Endodermal cell (in vitro differentiated cells): ENCODE measurements around the gene FAM72D.

DNA sequence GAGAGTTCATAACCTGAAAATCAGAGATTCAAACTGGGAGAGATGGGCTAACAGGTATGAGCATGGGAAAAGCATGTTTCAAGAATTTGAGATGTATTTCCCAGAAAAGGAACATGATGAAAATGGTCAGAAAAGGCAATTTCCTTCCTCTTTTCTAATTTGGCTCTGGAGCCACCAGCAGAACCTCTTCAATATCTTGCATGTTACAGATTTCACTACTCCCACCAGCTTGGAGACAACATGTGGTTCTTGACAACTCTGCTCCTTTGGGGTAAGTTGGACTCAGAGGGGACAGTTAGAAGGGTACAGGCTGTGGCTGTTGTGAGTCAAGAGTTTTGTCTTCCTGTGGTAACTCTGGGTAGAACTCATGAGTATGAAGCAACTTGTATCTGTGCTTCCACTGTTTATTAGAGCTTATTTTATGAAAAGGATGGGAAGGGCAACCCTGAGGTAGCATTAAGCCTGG is 97.0 kb downstream of the FAM72B start:
- PRO-cap = no peak

DNA sequence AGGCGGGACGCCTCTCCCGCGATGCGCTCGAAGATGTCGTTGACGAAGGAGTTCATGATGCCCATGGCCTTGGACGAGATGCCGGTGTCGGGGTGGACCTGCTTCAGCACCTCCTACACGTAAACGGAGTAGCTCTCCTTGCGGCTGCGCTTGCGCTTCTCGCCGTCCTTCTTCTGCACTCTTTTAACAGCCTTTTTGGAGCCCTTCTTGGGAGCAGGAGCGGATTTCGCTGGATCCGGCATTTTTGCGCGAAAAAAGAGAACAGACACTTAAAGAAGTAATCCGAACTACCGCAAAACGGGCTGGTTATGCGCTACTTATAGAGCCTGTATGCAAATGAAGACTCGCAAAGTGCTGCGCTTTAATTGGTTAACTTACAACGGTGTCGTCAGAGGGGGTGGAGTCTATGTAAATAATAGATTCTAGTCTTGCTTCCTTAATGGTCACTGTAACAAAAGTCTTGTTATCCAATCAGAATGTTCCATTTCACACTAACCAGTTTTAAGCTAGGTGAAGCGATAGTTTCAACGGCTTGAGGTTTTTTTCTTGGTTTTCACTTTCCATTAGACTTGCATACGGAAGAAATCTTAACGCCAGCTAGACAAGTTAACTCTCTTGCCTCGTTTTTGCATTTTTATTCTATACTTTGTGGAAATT is 67.0 kb downstream of the FAM72B start:
- PRO-cap = no peak

GRCh38 chr1:121396393-121397418 is 211.9 kb downstream of the SRGAP2C start:
- PRO-cap = no peak

GRCh38 chr1:143497303-143497986 is 408.3 kb downstream of the H3-7 start:
- PRO-cap = no peak

DNA sequence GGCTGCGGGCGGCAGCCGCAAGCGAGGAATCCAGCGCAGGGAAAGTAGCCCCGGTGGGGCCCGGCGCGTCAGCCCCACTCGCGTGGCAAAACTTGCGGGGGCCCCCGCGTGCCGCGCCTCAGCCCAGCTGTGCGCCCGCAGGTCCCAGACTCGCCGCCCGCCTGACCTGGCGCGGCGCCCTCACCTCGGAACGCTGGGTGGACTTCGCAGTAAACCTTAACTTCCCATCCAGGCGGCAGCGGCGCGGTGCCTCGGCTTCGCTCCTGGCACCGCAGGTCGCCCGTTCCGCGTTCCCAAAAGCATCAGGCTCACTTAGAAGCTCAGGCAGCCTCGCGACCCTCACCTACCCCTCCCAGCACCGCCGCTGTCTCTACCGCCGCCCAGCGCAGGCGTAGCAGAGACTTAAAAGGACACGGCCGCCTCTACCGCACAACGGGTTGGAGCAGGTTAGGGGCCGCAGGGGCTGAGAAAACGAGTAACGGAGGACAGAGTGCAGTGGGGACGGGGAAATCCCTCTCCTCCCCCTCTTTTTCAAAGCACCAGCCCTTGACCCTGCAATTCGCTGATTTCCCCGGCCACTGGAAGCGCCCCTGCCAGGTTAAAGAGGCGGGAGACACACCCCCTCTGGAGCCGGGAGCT is 262.6 kb downstream of the H3-7 start:
- PRO-cap = unidirectional peak, plus-strand start at position 430 of the sequence

DNA sequence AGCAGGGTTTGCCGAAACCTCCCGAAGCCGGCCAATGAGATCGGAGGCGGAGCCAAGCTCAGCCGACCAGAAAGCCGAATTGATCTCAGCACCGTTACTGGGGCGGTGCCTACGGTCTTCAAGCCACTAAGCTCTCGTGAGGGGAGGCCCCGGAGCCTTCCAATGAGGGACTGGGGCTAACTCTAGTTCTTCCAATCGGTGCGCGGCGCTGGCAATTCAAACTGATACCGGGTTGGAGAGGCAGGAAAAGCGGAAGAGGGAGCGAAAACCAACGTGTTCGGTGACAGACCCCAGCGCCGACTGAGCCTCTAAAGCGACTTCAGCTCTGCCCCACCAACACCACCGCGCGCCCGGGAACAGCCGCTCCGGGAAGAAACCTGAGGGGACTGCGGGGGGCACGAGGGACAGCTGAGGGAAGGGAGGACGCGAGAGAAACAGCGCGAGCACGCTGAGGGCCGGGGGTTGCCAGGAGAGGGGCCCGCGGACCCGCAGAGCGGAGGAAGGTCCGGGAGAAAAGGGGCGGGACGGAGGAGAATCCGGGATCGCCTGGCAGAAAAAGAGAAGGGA is at the start of gene FAM72D:
TSS of gene FAM72D (plus strand) at position 214 of the 567 bp plus-strand sequence.
- PRO-cap = no peak

DNA sequence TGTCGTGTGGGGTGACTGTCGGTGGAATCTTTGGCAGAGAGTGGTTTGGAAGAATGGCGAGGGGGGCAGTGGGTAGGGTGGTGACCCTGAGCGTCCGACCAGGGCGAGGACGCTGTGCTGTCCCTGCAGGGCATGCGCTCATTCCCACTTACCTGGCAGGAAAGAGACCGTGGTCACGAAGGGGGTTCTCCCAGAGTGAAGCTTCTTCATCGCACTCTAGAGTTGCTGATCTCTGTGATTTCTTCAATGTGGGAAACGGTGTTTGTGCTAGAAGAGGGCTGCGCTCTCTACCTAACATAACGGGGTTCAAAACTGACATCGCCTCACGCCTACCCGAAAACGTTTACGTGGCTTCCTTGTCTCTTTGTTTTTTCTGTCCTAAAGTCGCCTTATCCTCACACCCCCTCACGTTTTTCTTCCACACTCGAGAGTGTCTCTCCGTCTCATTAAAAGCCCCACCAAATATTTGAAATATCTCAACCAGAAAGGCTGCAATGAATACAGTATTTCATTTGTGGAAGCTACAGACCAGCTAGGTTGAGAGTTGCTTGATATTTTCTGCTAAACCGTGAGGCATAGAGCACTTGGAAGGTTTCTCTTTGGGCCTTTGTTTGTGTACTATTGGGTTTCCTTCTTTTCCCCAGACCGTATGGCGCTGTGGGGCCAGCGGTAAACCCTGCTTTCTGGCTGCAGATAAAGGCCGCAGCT is 72.4 kb downstream of the PPIAL4D start:
- PRO-cap = no peak

DNA sequence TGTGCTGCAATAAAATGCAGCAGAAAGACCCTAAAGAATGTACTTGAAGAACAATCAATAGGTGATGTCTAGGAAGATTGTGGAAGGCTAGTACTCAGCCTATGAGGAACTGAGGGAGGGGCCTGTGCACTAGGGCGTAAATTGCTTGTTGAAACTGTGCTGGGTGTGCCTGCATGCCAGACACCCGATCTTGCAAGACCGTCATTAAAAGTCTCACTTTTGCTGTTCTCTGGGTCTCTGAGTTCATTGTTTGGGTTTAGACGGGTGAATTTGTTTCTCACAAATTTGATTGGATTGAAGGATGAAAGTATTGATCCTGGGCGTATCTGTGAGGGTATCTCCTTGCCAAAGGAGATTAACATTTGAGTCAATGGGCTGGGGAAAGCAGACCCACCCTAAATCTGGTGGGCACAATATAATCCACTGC is 52.7 kb downstream of the PPIAL4D start:
- PRO-cap = no peak

DNA sequence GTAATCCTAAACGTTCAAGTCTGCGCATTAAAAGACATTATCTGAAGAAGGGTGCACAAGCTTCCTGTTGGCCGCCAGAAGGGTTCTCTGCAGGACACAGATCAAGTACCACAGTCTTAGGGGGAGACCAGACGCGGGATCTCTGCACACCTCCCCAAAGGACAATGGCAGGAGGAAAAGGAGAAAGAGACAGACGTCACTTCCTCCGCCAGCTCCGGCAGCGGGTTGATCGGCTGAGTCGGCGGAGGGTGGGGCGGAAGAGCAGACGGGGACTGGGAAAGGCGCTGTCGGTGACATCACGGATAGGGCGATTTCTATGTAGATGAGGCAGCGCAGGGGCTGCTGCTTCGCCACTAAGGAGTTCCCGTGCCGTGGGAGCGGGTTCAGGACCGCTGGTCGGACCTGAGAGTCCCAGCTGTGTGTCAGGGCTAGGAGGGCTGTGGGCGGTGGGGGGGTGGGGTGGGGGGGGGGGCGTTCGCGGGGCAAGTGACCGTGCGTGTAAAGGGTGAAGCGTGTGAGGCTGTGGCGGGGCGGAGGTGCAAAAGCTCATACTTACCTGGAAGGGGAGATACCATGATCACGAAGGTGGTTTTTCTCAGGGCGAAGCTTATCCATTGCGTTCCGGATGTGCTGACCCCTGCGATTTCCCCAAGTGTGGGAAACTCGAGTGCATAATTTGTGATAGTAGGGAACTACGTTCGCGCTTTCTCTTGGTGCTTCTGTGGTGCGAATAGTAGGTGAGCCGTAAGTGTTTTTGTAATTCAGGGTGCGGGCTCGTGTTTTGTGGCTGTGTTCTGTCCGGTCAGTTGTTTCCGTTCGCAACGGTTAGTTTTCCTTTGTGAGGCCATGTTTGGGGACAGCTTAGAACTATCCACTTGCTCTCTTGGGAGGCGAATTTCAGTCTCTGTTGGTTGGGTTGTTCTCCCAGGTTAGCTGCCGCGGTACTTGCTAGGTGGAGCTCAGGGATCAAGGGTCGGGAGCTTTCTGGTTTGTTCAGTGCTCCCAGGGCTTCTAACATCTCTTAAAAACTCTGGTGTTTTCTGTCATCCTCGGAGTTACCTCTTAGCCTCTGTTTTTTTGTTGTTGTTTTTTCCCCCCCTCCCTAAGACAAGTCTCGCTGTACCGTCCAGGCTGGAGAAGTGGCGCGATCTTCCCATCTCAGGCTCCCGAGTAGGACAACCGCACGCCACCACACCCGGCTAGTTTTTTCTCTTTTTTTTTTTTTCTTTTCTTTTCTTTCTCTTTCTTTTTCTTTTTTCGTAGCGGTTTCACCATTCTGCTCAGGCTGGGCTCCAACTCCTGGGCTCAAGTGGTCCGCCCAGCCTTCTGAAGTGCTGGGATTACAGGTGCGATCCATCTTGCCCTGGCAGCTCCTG is 39.1 kb upstream of the PPIAL4D start:
- PRO-cap = bidirectional peak, plus-strand start at position 549 of the sequence, minus-strand start at position 180 of the sequence; bidirectional peak, plus-strand start at position 900 of the sequence, minus-strand start at position 905 of the sequence

GRCh38 chr1:145772700-145773642 is 50.9 kb downstream of the RNF115 start:
- PRO-cap = no peak

GRCh38 chr1:145846053-145846415 is 604 bp downstream of the NUDT17 start:
- PRO-cap = no peak

GRCh38 chr1:145890971-145891616 is 5.4 kb upstream of the ANKRD35 start:
- PRO-cap = no peak

DNA sequence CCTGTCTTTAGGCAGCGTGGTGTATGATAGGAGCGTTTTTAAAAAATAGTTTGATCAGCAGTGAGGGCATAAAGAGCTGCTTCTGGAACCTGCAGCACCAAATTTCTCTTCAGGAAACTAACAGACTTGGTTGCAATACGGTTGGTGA is 429 bp upstream of the RBM8A start:
- PRO-cap = no peak

DNA sequence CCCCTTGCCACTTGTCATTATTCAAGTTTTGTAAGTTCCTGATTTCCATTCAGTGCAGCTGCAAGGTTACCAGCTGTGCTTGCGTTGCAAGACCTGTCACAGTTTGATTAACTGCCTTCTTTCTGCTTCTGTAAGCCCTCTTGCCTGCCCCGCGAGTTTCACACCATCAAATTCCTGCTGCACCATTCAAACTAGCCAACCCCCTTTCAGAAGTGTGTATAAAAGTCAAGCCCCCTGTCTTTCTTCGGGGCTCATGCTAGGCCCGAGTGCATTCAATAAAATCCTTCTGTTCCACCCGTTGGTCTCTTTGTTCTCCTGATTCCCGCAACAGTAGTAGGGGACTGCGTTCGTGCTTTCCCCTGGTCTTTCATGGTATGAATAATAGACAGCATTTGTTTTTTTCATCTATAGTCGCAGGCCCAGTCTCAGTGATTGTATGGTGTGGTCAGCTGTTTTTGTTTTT is 43.3 kb upstream of the PPIAL4H start:
- PRO-cap = no peak

GRCh38 chr1:147072379-147073502 is 99.5 kb downstream of the PRKAB2 start:
- PRO-cap = bidirectional peak, plus-strand start at chr1:147072779, minus-strand start at chr1:147072511; unidirectional peak, plus-strand start at chr1:147072873; bidirectional peak, plus-strand start at chr1:147073206, minus-strand start at chr1:147072899

DNA sequence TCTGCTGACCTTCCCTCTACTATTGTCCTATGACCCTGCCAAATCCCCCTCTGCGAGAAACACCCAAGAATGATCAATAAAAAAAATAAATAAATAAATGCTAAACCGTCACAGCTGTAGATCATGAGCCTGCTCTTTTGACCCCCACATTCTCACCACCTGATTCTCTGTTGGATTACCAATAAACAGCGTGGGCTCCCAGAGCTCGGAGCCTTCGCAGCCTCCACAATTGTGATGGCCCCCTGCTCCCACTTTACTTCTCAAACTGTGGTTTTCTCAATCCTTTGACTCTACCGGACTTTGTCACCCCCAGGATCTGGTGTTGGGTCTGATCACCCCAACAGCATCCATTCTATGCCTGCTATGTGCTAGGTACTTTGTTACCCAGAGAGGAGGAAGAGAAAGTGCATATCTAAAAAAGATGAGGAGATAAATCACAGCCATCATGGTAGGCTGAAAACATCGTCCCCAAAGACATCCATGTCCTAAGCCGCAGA is 8.4 kb upstream of the CHD1L start:
- PRO-cap = no peak

- PRO-cap = no peak
These were observed 25.9 kb upstream of the BCL9 start for GRCh38 chr1:147515312-147515963.

- PRO-cap = no peak
These were observed 27.3 kb downstream of the ACP6 start for GRCh38 chr1:147642944-147643558.

DNA sequence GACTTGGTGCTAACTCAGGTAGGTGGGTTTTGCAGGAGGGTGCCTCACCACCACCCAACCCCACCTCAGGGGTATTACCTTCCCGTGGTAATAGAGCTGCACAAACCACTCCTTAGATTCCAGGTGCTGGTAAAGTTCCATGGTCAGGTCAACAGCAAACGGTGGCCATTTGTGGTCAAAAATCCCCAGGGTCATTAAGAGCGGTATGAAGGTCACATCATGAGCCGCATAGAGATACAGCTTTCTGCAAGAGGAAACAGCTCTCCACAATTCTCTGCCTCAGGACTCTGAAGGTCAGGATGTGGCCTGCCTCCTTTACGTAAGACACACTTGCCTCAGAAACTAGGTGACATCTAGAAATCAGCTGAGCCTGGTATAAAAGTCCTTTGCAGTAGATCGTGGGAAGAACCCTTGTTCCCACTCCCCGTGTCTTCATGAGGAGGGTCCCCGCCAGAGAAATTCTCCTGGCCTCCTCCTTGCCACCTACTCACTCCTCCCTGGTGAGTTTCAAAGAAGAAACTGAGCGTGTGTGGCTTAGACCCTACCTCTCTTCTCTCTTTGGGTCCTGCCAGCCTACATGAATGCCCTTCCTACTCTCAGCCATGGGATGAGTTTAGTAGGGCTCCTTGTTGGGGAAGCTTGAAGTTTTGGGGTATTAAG is 22.0 kb downstream of the ACP6 start:
- PRO-cap = no peak

DNA sequence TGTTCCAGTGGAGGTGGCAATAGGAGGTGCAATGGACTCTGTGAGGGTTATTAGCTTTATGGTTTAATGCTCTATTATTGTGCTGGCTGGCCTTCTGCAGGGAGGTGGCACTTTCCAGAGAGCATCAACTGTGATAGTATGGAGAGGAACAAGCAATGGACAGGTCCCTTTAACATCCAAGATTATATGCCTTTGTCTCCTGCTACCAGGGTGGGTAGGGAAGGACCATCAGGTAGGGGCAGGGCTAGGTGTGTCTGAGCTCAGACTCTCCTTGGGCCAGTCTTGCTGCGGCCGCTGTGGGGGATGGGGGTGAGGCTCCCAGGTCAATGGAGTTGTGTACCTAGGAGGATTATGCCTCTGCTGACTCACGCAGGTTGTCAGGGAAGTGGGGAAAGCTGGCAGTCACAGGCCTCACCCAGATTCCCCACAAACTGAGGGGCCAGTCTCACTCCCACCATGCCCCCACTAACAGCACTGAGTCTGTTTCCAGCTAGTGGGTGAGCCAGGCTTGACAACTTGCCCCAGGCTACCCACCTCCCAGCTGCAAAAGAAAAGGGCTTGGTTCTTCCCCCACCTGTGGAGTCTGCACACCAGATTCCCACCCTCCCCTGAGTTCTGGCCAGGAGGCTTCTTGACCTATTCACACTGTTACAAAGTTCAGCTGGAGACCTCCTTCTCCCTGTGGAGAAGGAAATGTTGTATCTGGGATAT is 69.4 kb upstream of the GJA8 start:
- PRO-cap = bidirectional peak, plus-strand start at position 279 of the sequence, minus-strand start at position 188 of the sequence; bidirectional peak, plus-strand start at position 639 of the sequence, minus-strand start at position 476 of the sequence